ENCODE data around the gene MDH1B.

DNA sequence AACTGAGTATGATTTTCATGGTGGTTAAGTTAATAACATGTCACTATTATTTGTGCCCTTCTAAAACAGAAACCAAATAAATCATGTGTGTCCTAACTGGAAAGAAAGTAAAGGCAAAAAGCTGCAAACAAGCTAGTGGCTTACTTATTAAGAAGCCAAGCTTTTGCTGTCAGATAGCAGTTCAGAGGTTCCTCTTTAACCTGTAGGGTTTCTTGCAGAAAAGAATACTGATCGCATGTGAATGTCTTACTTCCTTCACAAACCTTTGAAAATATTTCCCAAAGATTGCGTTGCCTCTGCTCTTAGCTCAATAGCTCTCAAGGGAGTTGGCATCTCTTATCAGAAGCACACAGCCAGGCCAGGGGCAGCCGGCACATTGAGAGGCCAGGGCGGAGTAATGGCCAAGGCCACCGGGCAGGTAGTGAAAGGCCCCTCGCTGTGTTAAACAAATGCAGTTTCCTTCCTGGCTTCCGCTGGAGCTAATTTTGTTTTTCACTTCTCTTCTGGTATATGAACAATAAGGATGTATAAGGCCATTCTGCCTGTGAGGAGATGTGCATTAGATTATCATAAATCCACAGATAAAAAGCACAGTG, 542.5 kb upstream of the NRP2 start:
- RAMPAGE, long total RNA = no peak
- RRBS = 0% methylated on average over 1 of the region's 7 CpGs
PRO-cap:
- standard = no peak
- CoPRO, capped RNA only, 2 experiments = no peak in any of the 2 experiments
- CoPRO, capped and uncapped RNA, 2 experiments = no peak in any of the 2 experiments
- CoPRO, uncapped RNA only, 2 experiments = no peak in any of the 2 experiments
CAGE:
- cytosol, long polyA plus RNA = no peak
- long polyA plus RNA = no peak
- nucleolus, long total RNA = no peak
- nucleus, long polyA plus RNA = no peak

DNA sequence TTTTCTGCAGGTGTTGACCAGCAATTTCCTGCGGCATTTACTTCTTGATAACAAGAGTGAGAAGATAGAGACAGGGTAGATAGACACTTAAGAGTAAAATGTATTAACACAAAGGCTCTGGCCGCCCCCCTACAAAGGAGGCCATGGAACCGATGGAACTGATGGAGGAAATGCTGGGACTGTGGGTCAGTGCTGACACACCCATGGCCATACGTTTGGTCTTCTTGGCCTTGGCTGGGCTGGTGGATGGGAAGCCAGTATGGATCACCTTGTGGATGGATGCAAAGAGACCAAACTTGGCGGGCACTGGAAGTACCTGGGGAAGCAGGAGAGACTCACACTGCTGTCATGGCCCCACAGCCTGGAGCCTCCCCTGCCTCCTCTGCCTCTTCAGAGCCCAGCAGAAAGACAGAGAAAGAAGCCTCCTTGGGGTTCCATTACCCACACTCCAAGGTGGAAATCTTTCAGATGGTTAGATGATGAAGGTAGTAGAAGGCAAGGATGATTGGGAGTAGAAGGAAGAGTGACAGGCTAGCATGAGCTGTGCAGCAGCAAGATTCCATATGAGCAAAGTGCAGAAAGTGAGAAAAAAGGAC, 429.0 kb upstream of the NRP2 start:
- RAMPAGE, long total RNA = no peak
- RRBS = no CpG with 5 or more reads among the region's 5 CpGs
PRO-cap:
- standard = no peak
- CoPRO, capped RNA only, 2 experiments = no peak in any of the 2 experiments
- CoPRO, capped and uncapped RNA, 2 experiments = no peak in any of the 2 experiments
- CoPRO, uncapped RNA only, 2 experiments = no peak in any of the 2 experiments
CAGE:
- cytosol, long polyA plus RNA = no peak
- long polyA plus RNA = no peak
- nucleolus, long total RNA = no peak
- nucleus, long polyA plus RNA = no peak

DNA sequence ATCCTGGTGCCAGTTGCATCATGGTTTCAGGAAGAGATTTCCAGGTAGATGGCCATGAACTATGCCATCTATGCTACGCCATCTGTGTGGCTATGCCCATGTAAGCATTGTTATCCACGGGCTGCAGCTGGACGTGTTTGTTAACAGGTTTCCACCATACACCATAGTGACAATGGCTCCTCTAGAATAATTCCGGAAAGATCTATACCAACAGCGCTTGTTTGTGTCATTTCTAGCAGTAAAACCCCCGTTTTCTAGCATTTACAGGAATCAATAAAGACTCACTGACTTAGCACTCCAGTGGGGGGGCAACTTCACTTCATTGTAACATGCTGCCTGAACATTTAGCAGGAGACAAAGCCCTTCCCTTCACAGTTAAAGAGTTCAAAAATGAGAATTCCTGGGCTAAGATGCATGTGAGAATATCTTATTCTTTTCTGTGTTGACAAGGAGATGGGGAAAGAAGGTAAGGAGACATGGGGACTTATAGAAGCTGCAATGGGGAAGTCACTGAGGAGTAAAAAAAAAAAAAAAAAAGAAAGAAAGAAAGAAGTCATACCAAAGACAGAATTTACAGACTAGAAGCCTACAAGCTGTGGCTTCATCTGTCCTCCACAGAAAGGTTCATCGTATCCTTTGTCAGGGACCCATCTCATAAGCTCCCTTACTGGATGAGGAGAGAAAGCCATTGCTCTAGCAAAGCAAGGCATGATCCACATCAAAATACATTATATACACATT, 107.8 kb upstream of the NRP2 start:
- RAMPAGE, long total RNA = no peak
- RRBS = no CpG with 5 or more reads among the region's 7 CpGs
PRO-cap:
- standard = no peak
- CoPRO, capped RNA only, 2 experiments = no peak in any of the 2 experiments
- CoPRO, capped and uncapped RNA, 2 experiments = no peak in any of the 2 experiments
- CoPRO, uncapped RNA only, 2 experiments = no peak in any of the 2 experiments
CAGE:
- cytosol, long polyA plus RNA = no peak
- long polyA plus RNA = no peak
- nucleolus, long total RNA = no peak
- nucleus, long polyA plus RNA = no peak

DNA sequence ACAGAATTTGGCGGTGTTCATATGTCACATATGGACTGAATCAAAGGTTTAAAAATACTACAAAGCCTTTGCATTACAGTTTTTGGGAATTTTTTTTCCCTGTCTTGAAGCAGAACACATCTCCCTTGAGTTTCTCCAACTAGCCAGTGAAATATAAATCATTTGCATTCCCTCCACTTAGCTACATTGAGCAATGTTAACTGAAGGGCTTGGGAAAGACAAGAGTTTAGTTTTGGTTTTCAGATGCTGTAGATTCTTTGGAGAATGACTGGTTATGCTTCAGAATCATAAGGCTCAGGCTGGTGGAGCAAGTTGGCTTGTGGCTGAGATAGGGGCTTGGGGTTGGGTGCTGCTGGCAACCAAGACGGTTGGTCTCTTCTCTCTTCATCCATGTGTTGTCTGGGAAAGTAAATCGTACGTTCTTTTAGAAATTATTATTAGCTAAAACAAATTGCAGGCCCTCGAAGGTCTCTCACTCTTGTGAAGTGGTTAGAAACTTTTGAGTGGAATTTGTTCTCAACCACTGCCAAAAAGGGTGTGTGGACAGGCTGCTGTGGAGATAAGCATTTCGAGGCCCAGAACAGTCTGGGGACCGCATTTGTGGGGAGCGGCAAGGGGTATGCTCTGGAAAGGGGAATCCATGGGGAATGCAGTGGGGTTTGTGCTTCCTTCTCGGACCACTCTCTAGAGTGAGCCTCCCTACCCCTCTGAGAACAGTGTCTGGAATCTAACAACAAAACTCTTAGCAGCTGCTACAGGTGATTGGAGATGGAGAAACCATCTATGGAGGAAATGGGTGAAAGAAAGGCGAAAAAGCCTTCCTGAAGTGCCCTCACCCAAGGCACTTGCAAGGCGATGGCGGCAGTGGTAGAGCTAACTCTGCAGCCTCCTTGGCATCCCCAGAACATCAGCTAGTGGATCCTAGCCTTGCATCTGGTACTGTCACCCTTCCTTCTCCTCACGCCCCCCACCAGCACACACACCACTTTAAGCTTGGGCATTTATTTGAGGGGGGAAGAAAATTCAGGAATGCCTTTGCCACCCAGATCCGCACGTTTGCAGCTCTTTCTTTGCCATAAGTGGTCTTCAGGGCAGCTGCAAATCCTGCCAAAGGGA, 1.7 kb downstream of the NRP2 start:
- RAMPAGE, long total RNA = no peak
- RRBS = no CpG with 5 or more reads among the region's 15 CpGs
PRO-cap:
- standard = no peak
- CoPRO, capped RNA only, 2 experiments = no peak in any of the 2 experiments
- CoPRO, capped and uncapped RNA, 2 experiments = no peak in any of the 2 experiments
- CoPRO, uncapped RNA only, 2 experiments = no peak in any of the 2 experiments
CAGE:
- cytosol, long polyA plus RNA = no peak
- long polyA plus RNA = no peak
- nucleolus, long total RNA = no peak
- nucleus, long polyA plus RNA = no peak

- RAMPAGE, long total RNA = no peak
- RRBS = no CpG with 5 or more reads among the region's 1 CpG
PRO-cap:
- standard = no peak
- CoPRO, capped RNA only, 2 experiments = no peak in any of the 2 experiments
- CoPRO, capped and uncapped RNA, 2 experiments = no peak in any of the 2 experiments
- CoPRO, uncapped RNA only, 2 experiments = no peak in any of the 2 experiments
CAGE:
- cytosol, long polyA plus RNA = no peak
- long polyA plus RNA = no peak
- nucleolus, long total RNA = no peak
- nucleus, long polyA plus RNA = no peak
Observed at GRCh38 chr2:205688284-205688664, 6.0 kb downstream of the NRP2 start.

GRCh38 chr2:205706640-205707579, 24.6 kb downstream of the NRP2 start:
- RAMPAGE, long total RNA = no peak
- RRBS = no CpG with 5 or more reads among the region's 11 CpGs
PRO-cap:
- standard = no peak
- CoPRO, capped RNA only, 2 experiments = no peak in any of the 2 experiments
- CoPRO, capped and uncapped RNA, 2 experiments = no peak in any of the 2 experiments
- CoPRO, uncapped RNA only, 2 experiments = no peak in any of the 2 experiments
CAGE:
- cytosol, long polyA plus RNA = no peak
- long polyA plus RNA = no peak
- nucleolus, long total RNA = no peak
- nucleus, long polyA plus RNA = no peak

DNA sequence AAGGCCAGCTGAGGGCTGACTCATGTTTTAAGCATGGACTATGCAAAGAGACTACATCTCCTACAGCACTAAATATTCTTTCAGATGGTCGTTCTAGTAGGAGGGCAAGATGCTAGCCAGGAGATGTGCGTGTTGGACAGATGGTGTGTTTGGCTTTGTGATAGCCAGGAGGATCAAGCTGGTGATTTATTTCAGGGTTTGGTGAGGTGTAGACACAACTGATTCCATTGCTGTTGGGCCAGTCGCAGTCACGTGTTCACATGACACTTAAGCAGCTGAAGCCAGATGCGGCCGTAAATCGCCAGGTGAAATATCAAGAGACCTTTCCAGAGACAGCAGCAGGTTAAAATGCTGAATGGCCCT, 75.9 kb downstream of the NRP2 start:
- RAMPAGE, long total RNA = no peak
- RRBS = no CpG with 5 or more reads among the region's 7 CpGs
PRO-cap:
- standard = no peak
- CoPRO, capped RNA only, 2 experiments = no peak in any of the 2 experiments
- CoPRO, capped and uncapped RNA, 2 experiments = no peak in any of the 2 experiments
- CoPRO, uncapped RNA only, 2 experiments = no peak in any of the 2 experiments
CAGE:
- cytosol, long polyA plus RNA = no peak
- long polyA plus RNA = no peak
- nucleolus, long total RNA = no peak
- nucleus, long polyA plus RNA = no peak

DNA sequence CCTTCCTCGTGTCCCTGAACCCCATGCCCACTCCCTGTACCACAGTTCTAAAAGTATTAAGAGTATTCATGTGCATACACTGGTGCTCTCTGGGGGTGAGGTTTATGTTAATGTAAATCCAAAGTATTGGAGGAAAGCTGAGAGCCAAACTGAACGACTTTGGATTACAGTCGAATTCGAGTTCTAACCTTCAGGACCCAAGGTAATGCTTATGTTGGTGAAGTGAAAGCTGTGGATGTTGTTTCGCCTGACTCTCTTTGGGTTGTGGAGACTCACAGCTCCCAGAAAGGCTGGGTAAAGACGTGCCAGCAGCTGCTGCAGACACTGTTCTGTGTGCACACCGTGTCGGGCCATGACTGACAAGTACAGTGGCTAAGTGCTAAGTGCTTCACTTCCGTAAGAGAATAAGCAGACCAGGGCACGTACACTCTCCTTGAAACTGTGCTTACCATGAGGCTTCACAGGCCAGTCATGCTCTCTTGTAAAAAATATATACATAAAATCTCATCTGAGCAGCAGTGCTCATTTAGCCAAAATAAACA, 85.9 kb downstream of the NRP2 start:
- RAMPAGE, long total RNA = no peak
- RRBS = no CpG with 5 or more reads among the region's 10 CpGs
PRO-cap:
- standard = no peak
- CoPRO, capped RNA only, 2 experiments = no peak in any of the 2 experiments
- CoPRO, capped and uncapped RNA, 2 experiments = no peak in any of the 2 experiments
- CoPRO, uncapped RNA only, 2 experiments = no peak in any of the 2 experiments
CAGE:
- cytosol, long polyA plus RNA = no peak
- long polyA plus RNA = no peak
- nucleolus, long total RNA = no peak
- nucleus, long polyA plus RNA = no peak

DNA sequence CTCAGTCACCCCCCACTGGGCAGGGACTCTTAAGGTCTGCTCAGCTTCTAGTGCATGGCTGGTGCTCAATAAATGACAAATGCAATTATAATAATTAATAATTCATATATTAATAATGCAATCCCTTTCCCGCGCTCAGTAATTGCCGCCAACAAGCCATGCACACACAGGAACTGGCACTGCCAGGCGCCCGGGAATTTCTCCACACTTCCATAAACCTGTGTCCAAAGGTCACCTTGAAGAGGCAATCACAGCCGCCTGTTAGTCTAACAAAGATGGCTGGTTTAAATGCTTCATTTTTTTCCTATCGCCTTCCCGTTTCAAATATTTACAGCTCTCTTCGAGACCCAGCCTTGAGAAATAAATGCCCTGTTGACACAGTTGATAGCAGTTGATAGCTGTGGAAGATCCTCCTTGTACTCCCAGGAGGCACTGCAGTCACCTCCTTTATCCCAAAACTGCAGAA, 156.5 kb downstream of the INO80D start:
- RAMPAGE, long total RNA = no peak
- RRBS = no CpG with 5 or more reads among the region's 9 CpGs
PRO-cap:
- standard = no peak
- CoPRO, capped RNA only, 2 experiments = no peak in any of the 2 experiments
- CoPRO, capped and uncapped RNA, 2 experiments = no peak in any of the 2 experiments
- CoPRO, uncapped RNA only, 2 experiments = no peak in any of the 2 experiments
CAGE:
- cytosol, long polyA plus RNA = no peak
- long polyA plus RNA = no peak
- nucleolus, long total RNA = no peak
- nucleus, long polyA plus RNA = no peak

DNA sequence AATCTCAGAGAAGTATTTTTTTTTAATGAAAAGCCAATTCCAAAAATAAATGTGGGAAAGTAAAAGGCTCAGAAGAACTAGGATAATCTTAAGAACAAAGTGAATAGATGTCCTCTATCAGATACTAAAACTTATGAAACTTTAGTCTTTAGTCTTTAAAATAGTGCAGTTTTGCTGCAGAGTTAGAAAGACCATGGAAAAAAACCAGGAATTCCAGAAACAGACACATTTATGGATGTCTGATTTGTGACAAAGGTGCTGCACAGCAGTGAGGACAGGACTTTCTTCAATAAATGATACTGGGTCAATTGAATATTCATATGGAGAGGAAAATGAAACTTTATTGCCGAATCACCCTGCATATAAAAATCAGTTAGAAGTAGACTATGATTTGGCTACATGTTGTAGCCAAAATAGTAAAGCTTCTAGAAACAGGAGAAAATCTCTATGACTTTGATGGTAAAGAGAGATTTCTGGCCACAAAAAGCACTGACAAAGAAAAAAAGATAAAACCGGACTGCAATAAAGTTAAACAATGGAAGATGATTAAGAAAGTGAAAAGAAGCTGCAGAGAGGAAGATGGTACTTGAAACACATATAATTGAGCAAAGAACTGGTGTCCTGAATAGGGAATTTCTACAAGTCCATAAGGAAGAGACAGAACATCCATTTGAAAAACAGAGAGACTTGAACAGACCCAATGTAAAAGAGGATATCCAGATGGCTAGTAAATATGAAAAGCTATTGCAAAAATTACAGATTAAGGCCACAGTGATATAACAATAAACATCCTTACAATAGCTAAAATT, 18.7 kb downstream of the ZDBF2 start:
- RAMPAGE, long total RNA = no peak
- RRBS = no CpG with 5 or more reads among the region's 2 CpGs
PRO-cap:
- standard = no peak
- CoPRO, capped RNA only, 2 experiments = no peak in any of the 2 experiments
- CoPRO, capped and uncapped RNA, 2 experiments = no peak in any of the 2 experiments
- CoPRO, uncapped RNA only, 2 experiments = no peak in any of the 2 experiments
CAGE:
- cytosol, long polyA plus RNA = no peak
- long polyA plus RNA = no peak
- nucleolus, long total RNA = no peak
- nucleus, long polyA plus RNA = no peak

DNA sequence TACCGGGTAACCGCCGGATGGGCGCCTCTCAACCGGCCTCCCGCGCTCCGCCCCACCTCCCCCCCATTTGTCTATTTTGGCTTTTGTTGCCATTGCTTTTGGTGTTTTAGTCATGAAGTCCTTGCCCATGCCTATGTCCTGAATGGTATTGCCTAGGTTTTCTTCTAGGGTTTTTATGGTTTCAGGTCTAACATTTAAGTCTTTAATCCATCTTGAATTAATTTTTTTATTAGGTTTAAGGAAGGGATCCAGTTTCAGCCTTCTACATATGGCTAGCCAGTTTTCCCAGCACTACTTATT, 32.4 kb upstream of the ADAM23 start:
- RAMPAGE, long total RNA = no peak
- RRBS = no CpG with 5 or more reads among the region's 8 CpGs
PRO-cap:
- standard = no peak
- CoPRO, capped RNA only, 2 experiments = no peak in any of the 2 experiments
- CoPRO, capped and uncapped RNA, 2 experiments = no peak in any of the 2 experiments
- CoPRO, uncapped RNA only, 2 experiments = no peak in any of the 2 experiments
CAGE:
- cytosol, long polyA plus RNA = no peak
- long polyA plus RNA = no peak
- nucleolus, long total RNA = no peak
- nucleus, long polyA plus RNA = no peak

DNA sequence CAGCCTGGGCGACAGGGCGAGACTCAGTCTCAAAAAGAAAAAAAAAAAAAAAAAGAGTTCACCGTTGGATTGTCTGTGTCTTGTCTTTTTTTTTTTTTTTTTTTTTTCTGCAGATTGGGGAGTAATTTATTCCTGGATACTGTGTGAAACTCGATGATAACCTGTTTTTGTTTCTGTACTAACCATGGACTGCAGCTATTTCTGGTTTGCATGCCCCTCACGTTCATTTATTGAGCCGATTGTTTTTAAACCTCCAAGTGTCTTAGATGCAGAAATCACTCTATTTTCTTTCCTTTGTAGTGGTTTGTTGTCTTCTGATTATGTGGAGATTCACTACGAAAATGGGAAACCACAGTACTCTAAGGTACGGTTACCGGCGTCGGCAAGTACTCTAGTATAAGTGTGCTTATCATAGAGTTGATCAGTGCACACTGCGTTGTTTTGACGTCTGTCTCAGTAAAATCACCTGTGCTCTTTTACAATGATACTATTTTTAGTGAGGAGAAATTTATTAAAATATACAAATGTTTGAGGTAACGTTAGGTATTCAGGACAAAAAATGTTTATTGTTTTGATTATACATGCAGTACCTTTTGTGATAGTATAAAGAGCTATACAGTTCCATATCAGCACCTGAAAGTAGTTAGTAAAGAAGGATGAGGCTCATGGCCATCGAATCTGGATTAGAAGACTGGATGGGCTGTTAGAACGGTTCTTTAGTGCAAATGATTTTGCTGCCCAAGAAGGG, 87.4 kb downstream of the ADAM23 start:
- RAMPAGE, long total RNA = no peak
- RRBS = no CpG with 5 or more reads among the region's 16 CpGs
PRO-cap:
- standard = no peak
- CoPRO, capped RNA only, 2 experiments = no peak in any of the 2 experiments
- CoPRO, capped and uncapped RNA, 2 experiments = no peak in any of the 2 experiments
- CoPRO, uncapped RNA only, 2 experiments = no peak in any of the 2 experiments
CAGE:
- cytosol, long polyA plus RNA = no peak
- long polyA plus RNA = no peak
- nucleolus, long total RNA = no peak
- nucleus, long polyA plus RNA = no peak

- RAMPAGE, long total RNA = start-site peak on the plus strand at chr2:206765593-206765617, 201 and 109 reads in 2 replicates
- RRBS = no CpG with 5 or more reads among the region's 42 CpGs
PRO-cap:
- standard = bidirectional peak, plus-strand start at chr2:206765357, minus-strand start at chr2:206765215; unidirectional peak, plus-strand start at chr2:206765598
- CoPRO, capped RNA only, 2 experiments = peak in 2 of 2 experiments; most common plus-strand start chr2:206765606 (in 2); most common minus-strand start chr2:206765215 (in 2)
- CoPRO, capped and uncapped RNA, 2 experiments = peak in 1 of 2 experiments; most common plus-strand start chr2:206765606 (in 1); most common minus-strand start chr2:206765307 (in 1)
- CoPRO, uncapped RNA only, 2 experiments = peak in 1 of 2 experiments; most common plus-strand start chr2:206765618 (in 1); most common minus-strand start chr2:206765317 (in 1)
CAGE:
- cytosol, long polyA plus RNA = start-site peak on the plus strand at chr2:206765599-206765639, 58 and 190 reads in 2 replicates
- long polyA plus RNA = start-site peak on the plus strand at chr2:206765597-206765652, 193 and 60 reads in 2 replicates
- nucleolus, long total RNA = no peak
- nucleus, long polyA plus RNA = start-site peak on the plus strand at chr2:206765600-206765648, 92 and 214 reads in 2 replicates
Observed at GRCh38 chr2:206765027-206765722, at the start of gene MDH1B. MDH1B (minus strand) TSS chr2:206765328.

- RAMPAGE, long total RNA = no peak
- RRBS = no CpG with 5 or more reads among the region's 9 CpGs
PRO-cap:
- standard = no peak
- CoPRO, capped RNA only, 2 experiments = no peak in any of the 2 experiments
- CoPRO, capped and uncapped RNA, 2 experiments = no peak in any of the 2 experiments
- CoPRO, uncapped RNA only, 2 experiments = no peak in any of the 2 experiments
CAGE:
- cytosol, long polyA plus RNA = no peak
- long polyA plus RNA = no peak
- nucleolus, long total RNA = no peak
- nucleus, long polyA plus RNA = no peak
Observed at GRCh38 chr2:206823009-206823714, 57.8 kb downstream of the FASTKD2 start.

GRCh38 chr2:207079096-207080102, 86.3 kb downstream of the KLF7 start:
- RAMPAGE, long total RNA = no peak
- RRBS = no CpG with 5 or more reads among the region's 12 CpGs
PRO-cap:
- standard = no peak
- CoPRO, capped RNA only, 2 experiments = no peak in any of the 2 experiments
- CoPRO, capped and uncapped RNA, 2 experiments = no peak in any of the 2 experiments
- CoPRO, uncapped RNA only, 2 experiments = no peak in any of the 2 experiments
CAGE:
- cytosol, long polyA plus RNA = no peak
- long polyA plus RNA = no peak
- nucleolus, long total RNA = no peak
- nucleus, long polyA plus RNA = no peak

DNA sequence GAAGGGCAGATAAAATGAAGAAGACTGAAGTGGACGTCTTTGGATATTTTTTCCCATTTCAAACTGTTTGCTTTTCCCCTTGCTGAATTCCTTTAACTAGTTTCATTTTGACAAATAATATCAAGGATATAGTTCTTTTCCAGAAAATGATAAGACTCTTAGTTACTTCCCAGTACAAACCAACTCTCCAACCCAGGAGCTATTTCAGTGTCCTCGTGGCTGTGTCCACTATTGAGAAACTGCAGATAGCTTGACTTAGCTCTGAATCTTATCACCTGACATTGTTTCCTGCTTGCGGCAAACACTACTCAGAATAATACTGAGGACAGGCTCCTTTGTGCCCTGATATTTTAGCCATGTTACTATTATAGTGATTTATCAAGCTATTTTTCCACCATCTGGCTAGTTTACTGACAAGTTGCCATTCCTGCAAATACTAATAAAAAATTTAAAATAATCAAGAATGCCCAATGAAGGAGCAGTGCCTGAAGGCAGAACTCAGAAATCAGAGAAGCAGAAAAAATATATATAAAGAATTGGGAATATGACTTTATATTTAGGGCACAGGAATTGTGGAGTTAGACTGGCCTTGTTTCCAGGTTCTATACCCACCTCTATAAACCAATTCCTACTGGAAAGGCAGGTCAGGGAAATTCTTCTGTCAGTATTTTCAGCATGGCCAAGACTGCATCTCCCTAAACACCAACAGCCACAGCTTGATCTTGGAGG, 74.4 kb downstream of the KLF7 start:
- RAMPAGE, long total RNA = no peak
- RRBS = no CpG with 5 or more reads among the region's 3 CpGs
PRO-cap:
- standard = no peak
- CoPRO, capped RNA only, 2 experiments = no peak in any of the 2 experiments
- CoPRO, capped and uncapped RNA, 2 experiments = no peak in any of the 2 experiments
- CoPRO, uncapped RNA only, 2 experiments = no peak in any of the 2 experiments
CAGE:
- cytosol, long polyA plus RNA = no peak
- long polyA plus RNA = no peak
- nucleolus, long total RNA = no peak
- nucleus, long polyA plus RNA = no peak

GRCh38 chr2:207096120-207096726, 69.5 kb downstream of the KLF7 start:
- RAMPAGE, long total RNA = no peak
- RRBS = no CpG with 5 or more reads among the region's 8 CpGs
PRO-cap:
- standard = no peak
- CoPRO, capped RNA only, 2 experiments = no peak in any of the 2 experiments
- CoPRO, capped and uncapped RNA, 2 experiments = no peak in any of the 2 experiments
- CoPRO, uncapped RNA only, 2 experiments = no peak in any of the 2 experiments
CAGE:
- cytosol, long polyA plus RNA = no peak
- long polyA plus RNA = no peak
- nucleolus, long total RNA = no peak
- nucleus, long polyA plus RNA = no peak

- RAMPAGE, long total RNA = no peak
- RRBS = no CpG with 5 or more reads among the region's 4 CpGs
PRO-cap:
- standard = no peak
- CoPRO, capped RNA only, 2 experiments = no peak in any of the 2 experiments
- CoPRO, capped and uncapped RNA, 2 experiments = no peak in any of the 2 experiments
- CoPRO, uncapped RNA only, 2 experiments = no peak in any of the 2 experiments
CAGE:
- cytosol, long polyA plus RNA = no peak
- long polyA plus RNA = no peak
- nucleolus, long total RNA = no peak
- nucleus, long polyA plus RNA = no peak
Observed at GRCh38 chr2:207149379-207149805, 16.4 kb downstream of the KLF7 start.

Data from K562 (cell line).